ENCODE measurements around the genes SECTM1 and CYBC1.

GRCh38 chr17:81860777-81861631 lies 669 bp upstream of the P4HB start:
- RRBS = 10% methylated on average over 17 of the region's 74 CpGs

GRCh38 chr17:81889527-81890146 lies 1.7 kb downstream of the ALYREF start:
- RRBS = no CpG with 5 or more reads among the region's 12 CpGs

DNA sequence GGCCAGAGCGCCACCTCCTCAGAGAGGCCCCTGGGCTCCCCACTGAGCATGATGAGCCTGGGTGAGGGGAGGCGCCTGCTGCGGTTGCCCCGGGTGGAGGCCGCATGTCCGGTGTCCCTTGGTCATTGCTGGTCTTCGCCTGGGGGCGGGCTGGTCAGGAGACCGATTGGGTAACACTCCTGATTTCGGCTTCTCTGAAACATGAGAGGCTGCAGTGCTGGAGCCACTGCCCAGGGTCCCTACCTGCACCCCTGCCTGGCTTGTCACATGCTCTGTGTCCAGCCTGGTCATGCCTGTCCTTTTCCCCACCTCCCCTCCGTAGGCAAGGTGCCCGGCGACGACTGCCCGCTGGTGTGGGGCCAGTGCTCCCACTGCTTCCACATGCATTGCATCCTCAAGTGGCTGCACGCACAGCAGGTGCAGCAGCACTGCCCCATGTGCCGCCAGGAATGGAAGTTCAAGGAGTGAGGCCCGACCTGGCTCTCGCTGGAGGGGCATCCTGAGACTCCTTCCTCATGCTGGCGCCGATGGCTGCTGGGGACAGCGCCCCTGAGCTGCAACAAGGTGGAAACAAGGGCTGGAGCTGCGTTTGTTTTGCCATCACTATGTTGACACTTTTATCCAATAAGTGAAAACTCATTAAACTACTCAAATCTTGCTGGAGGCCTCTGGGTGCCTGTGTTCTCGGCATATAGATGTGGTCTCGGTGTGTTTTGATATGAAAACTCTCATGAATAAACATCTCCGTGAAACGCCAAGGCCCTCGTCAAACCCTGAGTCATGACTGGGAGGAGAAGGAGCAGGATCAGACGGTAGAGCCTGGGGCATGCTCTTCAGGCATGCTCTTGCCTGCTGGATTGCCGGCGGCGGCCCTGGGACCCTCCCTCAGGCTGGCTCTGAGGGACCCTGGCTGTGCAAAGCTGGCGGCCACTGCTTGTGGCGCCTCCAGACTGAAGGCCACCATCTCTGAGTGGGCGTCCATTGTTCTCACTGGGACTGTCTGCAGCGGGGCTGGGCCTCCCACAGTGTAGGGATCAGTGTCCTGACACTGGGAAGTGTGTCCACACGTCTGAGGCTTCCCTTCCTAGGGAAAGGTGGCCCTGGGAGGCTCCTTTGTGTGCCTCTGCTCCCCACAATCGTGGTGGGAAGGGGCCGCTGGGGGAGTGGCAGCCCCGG lies 2.1 kb upstream of the NPB start:
- RRBS = no CpG with 5 or more reads among the region's 40 CpGs

DNA sequence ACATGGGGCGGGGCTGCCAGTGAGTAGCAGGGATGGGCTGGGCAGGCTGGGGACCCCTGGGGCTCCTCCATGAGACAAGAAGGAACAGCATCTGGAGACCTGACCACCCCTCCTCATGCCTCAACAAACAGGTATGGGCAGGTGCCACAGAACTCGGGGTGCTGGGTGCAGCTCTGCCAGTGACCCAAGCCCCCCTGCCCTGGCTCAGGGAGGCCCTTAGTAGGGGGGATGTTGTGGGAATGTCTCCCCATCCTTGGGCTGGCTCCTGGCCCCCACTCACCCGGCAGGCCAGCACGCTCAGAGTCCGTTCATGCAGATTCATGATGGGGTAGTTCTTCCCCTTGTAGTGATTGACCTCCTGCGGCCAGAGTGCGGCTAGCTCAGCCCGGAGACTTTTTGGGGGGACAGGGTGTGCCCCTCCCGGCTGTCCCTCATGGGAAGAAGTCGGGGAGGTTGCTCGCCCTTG lies 3.8 kb downstream of the NPB start:
- RRBS = 96% methylated on average over 6 of the region's 11 CpGs

DNA sequence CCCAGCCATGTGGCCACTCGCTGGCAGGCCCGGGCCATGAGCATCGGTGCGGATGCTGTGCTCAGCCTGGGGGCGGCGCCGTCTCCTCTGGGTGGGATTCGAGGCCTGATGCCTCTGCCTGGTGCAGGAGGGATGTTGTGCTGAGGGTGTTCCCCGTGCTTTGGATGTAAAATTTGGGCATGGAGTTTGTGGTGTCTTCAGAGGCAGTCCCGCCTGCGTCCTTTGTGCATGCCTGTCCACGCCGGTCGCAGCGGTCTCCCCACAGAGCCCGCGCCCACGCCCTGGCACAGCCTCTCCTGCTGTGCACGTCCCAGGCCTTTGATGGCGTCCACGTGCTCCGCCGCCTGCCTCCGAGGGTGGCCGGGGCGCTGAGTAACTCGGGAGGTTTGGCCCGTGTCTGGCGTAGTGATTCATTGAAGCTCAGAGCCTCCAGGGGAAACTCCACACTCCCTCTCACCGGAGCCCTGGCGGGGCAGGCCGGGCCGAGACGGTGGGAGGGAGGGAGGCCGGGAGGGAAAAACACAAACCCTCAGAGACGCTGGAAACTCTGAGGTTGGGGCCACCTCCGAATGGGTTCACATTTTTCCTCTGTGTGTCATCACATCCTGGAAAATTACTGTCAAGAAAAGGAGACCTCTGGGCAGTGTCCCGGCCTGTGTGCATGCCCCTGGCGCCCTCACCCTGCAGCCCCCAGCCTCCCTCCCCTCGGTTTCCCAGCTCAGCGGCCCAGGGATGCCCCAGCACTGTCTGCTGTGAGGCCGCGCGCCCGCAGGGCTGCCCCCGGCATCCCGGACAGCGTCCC lies 19.0 kb downstream of the CENPX start:
- RRBS = 2% methylated on average over 7 of the region's 48 CpGs

- RRBS = 19% methylated on average over 46 of the region's 50 CpGs
These were observed 488 bp downstream of the RAC3 start for GRCh38 chr17:82031891-82032441.

GRCh38 chr17:82036074-82037161 lies 1.1 kb downstream of the DCXR start:
- RRBS = 9% methylated on average over 5 of the region's 43 CpGs

DNA sequence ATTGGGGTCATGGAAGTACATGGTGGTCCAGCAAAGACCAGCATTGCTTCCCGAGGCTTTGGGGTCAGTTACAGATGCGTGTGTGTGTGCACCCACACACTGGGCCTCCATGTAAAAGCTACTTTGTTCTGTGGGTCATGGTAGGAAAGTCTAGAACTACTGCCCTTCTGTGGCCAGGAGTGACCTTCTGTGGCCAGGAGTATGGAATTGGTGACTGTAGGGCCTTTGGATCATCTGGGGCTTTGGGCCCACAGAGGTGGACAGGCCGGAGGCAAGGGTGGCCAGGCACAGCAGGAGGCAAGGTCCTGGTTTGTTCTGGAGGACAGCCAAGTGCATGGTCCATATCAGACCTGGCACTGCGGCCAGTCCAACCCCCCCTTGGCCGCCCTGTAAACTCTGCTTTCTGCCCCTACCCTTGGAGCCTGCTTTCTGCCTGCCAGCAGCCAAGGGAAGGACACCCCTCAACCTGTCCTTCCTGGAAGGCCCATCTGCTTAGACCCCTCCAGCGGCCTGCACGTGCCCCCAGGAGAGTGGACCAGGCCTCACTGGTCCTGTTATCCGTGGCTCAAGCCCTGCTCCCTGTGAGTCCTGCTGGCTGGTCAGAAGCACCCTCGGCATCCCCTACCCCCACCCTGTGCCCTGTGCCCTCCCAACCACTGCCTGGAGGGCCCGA lies 2.2 kb upstream of the DCXR start:
- RRBS = no CpG with 5 or more reads among the region's 10 CpGs

DNA sequence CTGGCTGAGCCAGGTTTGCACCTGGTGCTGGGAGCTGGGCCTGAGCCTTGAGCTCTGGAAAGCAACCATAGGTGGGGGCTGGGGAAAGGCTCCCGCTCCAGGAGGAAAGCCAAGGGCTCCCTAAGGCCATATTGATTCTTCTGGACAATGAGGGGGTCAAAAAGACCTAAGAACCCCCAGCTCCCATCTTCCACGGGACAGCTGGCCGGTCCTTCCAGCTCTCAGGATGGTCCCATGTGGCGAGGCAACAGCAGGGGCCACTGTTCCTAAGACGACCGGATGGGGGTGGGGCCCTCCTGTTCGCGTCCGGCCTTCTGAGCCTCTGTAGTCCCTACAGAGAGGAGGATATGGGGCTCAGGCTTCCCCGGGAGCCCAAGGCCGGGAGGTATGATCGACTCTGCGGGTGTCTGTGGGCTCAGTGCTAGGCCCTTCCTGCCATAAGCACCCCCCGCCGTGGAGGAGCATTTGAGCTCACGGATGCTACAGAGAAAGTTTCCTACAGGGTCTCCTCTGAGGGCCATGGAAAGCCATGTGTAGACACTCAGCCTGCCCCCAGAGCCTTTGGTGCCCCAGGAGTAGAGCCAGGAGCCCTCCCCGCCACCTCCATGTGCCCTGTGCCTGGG lies 6.0 kb upstream of the DCXR start:
- RRBS = 48% methylated on average over 6 of the region's 17 CpGs

GRCh38 chr17:82049713-82050358 lies 1.8 kb downstream of the RFNG start:
- RRBS = 92% methylated on average over 5 of the region's 15 CpGs

GRCh38 chr17:82083128-82083619 lies 14.9 kb downstream of the FASN start:
- RRBS = 93% methylated on average over 4 of the region's 31 CpGs

DNA sequence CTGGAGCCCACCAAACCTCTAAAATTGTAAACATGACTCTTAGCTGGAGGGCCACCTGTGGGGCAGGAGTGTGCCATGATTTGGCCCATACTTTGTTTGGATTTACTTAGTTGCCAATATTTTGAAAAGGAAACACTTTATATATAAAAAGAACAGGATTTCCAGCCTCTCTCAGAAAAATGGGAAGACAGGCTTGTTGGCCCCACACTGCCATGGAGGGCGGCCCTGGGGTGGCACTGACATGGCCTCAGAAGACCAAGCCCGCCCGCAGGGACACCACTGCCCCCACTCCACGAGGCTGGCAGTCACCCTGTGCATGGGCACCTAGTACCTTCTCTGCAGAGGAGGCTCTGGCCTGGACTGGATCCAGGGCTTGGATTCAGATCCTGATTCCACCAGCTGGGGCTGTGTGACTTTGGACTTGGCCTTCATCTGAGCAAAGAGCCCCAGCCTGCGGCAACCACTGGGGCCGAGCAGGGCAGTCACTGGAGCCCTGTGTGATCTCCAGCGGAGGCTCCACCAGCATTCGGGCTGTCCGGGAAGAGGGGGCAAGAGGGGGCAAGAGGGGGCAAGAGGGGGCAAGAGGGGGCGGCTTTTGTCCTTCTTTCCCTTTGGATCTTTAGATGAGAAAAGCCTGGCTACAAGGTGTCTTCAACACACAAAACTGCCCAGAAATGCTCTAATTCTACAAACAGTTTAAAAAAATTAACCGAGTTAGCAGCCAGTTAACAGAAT lies 16.9 kb upstream of the FASN start:
- RRBS = no CpG with 5 or more reads among the region's 11 CpGs

- RRBS = no CpG with 5 or more reads among the region's 12 CpGs
These were observed 19.8 kb upstream of the FASN start for GRCh38 chr17:82117773-82118217.

- RRBS = no CpG with 5 or more reads among the region's 23 CpGs
These were observed 54.6 kb upstream of the FASN start for GRCh38 chr17:82152416-82153305.

DNA sequence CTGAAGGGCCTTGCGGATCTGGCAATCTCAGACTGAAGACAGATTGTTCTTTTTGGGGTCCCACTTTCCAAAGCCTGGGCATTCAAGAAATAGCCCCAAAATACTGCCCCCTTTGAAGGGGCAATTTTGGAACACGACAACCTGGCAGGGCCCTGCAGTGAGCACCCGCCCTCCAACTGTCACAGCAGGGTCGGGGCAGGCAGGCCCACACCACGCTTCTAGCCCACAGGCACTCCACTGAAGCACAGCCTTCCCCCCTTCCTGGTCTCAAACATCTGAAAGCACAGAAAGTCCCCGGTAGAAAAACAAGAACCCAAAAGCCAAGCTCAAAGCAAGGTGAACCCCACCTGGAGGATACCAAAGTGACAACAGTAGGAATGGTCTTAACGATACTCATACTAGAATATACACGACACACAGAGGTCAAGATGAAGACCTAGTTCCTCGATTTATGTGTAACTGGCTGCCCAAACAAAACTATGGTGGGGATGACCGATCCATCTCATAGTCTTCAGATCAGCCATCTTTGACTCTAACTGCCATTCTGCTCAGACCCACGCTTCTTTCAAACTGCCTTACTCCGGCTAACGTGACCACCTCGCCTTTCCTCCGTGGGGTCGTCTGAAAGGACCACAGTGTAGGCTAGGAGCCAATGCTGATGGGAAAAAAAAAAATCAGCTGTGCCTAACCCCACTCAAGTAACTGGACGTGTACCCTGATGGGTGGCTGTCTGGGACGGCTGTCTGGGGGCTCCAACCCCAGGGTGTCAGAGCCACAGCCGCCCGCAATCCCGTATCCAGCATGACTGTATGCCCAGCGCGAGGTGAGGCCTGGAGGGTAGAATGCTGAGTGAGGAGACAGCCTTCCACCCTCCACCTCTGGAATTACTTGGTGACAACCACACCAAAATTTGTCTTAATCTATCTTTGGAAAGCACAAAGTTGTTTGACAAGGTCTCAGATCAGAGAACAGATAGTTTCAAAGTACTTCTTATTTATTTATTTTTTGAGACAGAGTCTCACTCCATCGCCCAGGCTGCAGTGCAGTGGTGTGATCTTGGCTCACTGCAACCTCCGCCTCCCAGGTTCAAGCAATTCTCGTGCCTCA lies 3.1 kb downstream of the CSNK1D start:
- RRBS = no CpG with 5 or more reads among the region's 26 CpGs

DNA sequence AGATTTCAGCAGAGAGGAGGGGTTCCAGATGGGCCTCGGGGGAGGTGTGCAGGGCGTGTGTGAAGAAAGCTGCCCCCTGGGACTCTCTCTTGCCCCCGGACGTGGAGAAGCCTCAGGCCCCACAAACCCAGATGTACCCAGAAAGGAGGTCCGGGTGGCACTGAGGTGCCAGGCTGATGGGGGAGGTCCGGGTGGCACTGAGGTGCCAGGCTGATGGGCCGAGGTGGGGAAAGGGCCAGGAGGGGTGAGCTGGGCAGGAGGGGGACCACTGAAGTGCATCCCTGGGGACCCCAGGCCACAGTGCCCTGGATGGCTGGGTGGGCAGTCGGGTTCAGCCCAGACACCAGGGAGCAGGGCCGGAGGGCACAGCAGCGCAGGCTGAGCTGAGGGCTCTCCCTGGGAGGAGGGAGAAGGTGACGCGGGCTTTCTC lies 16.3 kb downstream of the CD7 start:
- RRBS = 40% methylated on average over 5 of the region's 12 CpGs

DNA sequence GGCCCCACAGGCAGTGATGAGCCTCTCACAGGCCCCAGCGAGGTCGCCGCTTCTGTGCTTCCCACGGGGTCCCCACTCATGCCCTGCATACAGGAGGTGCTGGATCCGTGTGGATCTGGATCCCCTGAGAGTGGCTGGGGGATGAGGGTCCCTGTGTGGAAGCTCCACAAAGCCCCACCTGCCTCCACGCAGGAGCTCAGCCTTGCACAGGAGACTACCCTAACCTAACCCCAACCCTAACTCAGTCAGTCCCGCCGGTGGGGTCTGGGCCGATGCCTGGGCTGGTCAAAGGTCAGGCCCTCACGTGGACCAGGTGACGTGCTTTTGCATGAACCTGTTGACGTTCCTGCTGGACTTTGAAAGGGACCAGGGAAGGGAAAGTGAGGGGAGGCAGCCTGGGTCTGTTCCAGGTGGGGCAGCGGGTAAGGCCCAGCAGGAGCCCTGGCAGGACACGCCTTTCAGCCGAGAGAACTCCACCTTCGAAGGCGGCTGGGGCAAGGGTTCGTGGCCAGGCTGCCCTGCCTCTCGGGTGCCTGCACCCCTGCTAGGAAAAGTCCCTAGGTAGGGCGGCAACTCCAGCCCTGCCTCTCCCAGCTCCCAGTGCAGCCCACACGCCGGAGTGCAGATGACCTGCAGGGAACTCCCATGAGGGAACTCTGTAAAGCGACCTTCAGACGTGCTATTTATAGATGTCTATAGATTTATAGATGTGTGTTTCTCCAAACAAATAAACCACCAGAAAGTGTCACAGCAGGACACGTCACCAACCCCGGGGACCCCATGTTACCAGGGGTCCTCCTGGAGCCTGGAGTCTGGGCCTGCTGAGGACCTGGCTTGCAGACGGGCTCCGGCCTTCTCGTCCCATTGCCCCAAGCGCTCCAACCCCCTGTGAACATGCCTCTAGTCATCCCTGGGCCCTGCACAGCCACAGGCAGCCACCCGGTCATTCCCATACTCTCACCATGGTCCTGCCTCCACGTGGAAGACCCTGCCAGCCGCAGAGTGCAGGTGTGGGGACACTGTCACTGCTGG lies 5.0 kb downstream of the SECTM1 start:
- RRBS = 79% methylated on average over 6 of the region's 33 CpGs

GRCh38 chr17:82333652-82334432 lies at the start of gene SECTM1:
Gene SECTM1 (minus strand): TSS chr17:82333766.
- RRBS = 12% methylated on average over 16 of the region's 68 CpGs

GRCh38 chr17:82444787-82445668 lies 5.5 kb downstream of the CYBC1 start:
- RRBS = no CpG with 5 or more reads among the region's 31 CpGs

DNA sequence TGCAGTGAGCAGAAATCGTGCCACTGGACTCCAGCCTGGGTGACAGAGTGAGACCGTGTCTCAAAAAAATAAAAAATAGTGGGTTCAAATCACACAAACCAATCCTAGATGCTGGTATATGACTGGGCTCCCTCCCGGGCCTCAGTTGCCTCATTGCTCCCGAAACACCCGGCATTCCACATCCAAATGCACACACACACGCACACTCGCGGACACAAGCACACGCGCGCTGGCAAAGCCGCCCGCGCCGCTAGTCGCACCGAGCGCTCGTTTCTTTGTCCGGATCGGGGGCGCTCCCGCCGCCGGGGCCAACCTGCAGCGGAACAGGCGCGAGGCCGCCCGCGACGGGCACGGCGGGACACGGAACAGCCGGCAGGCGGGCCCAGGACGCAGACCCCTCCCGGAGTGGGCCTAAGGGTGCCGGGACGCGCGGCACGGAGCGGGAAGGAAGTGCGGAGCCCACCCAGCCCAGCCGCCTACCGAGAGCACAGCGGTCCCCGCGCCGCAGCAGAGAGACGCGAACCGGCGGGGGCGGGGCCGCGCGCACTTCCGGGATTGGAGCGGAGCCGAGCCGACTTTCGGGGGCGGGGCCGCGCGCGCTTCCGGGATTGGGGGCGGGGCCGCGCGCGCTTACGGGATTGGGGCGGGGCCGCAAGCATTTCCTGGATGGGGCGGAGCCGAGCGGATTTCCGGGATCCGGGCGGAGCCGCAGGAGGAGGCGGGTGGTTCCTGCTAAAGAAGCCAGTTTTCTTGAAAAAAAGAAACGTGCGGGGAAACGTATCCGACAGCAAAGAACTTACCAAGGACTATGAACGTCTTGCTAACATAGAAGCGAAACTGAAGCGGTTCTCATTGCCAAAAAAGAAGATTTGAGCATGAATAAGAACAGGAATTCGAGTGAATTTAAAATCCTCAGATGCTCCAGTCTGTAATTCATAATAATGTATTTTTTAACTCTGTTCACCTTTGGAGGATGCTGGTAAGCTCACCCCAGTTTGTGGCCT lies at the start of gene CYBC1:
Gene CYBC1 (minus strand): TSS at position 533 of the 1,004 bp plus-strand sequence.
- RRBS = 1% methylated on average over 55 of the region's 95 CpGs

All from hTERT-HM (cell line).